Left lobe of liver (tissue), 1 donor: Measurements from ENCODE around the genes NGF and SLC22A15.

GRCh38 chr1:115062347-115063211, 26.7 kb downstream of the TSPAN2 start:
- PRO-cap, result no peak

GRCh38 chr1:115067561-115068052, 21.7 kb downstream of the TSPAN2 start:
- PRO-cap, result no peak

GRCh38 chr1:115085457-115085723, 3.9 kb downstream of the TSPAN2 start:
- PRO-cap, result no peak

DNA sequence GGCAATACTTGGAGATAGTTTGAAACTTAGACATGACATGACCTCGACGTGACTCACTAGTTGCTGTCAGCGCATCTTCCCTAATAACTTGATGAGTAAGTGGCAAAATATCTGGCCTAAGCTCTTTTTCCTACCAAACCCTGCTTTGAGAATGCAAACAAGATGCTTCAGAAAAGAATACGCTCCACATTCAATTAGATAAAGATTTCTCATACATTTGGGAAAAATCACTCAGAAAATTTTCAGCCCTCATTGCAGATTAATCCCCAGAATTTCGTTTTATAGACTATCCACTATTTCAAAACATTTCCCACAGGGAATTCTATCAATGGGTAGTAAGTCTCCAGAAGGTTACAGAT, 79.6 kb upstream of the TSPAN2 start:
- PRO-cap, result no peak

GRCh38 chr1:115336724-115337107, 1.3 kb downstream of the NGF start:
- PRO-cap, result no peak

- PRO-cap, result unidirectional peak, minus-strand start at chr1:115338236
Measured at GRCh38 chr1:115338090-115338868, at the start of gene NGF. NGF (minus strand) TSS chr1:115338249.

GRCh38 chr1:115700858-115701508, 59.2 kb downstream of the VANGL1 start:
- PRO-cap, result no peak

DNA sequence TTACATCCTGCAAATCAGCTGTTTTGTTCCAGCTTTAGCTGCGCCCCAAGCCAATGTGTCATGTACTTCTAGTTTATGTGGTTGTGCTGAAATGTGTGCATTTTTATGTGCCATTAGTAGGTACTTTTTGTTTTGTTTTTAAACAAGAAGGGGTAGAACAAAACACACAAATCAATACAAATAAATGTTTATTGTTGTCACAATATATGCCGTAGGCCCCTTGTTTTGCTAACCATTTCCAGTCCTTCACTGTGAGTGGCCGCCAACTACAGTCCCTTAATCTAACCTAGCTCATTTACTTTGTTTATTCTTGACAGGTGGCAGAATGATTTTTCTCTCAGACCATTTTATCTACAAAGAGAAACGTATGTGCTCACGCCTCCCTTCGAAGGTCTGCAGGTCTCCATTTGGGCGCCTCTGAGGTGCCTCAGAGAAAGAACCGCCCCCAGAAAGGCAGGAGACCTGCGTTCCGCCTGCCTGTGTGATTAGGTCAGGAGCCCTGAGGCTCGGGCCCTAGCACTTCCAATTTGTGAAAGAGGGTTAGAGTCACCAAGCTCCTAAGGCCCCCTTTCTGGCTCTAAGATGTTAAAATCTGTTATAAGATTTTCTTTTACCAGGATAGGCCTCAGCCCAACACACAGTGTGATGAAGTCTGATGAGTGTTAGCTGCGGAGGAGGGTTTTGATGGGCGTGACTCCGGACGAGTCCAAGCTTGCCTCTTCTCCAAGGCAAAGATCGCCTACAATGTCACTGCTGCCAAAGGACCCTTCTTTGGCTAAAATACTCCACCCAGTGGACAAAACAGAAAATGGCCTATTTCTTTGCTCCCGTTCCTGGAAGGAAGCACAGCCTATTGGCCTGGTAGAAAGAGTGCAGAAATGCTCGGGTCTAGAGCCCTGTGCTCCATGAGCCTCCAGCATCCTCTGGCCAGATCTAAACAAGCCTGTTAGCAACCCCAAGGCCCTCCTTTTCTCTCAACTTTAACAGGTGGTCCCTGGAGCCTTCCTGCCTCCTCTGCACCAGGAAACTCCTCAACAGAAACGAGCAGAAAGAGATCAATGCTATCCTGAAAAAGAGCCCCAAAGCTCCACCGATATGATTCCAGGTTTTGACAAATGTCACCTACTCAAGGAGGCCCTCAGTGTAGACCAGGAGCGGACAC, 3.1 kb upstream of the CASQ2 start:
- PRO-cap, result no peak

DNA sequence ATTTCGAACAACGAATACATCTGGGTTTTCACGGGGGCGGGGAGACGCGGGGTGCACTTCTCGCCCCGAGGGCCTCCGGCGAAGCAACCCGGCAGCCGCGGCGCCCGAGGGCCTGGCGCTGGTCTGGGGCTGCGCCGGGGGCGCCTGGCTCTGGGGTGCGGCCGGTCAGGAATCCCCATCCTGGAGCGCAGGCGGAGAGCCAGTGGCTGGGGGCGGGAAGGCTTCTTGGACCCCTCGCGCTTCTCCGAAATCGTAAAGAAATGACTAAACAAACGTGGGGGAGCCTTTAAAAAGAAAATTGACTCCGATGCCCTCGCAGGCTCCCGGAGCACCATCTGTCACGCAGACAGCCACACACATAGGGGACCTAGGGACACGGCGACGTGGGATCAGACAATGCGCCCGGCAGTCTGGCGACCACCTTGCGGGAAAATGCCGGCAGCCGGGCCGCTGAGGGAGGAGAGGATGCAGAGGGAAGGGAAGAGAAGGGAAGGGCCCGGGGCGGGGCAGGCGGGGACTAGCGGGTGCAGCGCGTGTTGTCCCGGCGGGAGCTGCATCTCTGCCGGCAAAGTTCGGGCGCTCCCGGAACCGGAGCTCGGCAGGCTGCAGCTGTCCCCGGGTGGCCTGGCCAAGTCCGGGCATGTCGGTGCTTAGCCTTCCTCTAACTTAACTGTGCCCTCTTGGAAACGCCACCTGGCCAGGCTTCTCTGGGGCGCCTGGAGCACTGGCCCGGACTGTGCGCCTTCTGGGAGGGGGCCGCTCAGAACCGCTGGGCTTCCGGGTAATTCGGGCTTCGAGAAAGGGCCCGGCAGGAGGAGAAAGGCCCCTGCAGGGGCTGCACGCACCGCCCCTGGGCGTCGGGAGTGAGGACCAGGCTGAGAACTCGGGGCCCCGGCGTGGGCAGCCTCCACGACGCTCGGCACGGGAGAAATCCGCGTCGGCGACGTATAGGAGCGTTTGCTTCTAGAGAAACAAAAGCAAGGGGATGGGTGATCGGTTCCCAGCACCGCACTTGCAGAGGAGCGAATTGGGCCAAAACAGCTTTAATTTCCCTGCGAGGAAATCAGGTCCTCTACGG, 1.8 kb downstream of the NHLH2 start:
- PRO-cap, result no peak

DNA sequence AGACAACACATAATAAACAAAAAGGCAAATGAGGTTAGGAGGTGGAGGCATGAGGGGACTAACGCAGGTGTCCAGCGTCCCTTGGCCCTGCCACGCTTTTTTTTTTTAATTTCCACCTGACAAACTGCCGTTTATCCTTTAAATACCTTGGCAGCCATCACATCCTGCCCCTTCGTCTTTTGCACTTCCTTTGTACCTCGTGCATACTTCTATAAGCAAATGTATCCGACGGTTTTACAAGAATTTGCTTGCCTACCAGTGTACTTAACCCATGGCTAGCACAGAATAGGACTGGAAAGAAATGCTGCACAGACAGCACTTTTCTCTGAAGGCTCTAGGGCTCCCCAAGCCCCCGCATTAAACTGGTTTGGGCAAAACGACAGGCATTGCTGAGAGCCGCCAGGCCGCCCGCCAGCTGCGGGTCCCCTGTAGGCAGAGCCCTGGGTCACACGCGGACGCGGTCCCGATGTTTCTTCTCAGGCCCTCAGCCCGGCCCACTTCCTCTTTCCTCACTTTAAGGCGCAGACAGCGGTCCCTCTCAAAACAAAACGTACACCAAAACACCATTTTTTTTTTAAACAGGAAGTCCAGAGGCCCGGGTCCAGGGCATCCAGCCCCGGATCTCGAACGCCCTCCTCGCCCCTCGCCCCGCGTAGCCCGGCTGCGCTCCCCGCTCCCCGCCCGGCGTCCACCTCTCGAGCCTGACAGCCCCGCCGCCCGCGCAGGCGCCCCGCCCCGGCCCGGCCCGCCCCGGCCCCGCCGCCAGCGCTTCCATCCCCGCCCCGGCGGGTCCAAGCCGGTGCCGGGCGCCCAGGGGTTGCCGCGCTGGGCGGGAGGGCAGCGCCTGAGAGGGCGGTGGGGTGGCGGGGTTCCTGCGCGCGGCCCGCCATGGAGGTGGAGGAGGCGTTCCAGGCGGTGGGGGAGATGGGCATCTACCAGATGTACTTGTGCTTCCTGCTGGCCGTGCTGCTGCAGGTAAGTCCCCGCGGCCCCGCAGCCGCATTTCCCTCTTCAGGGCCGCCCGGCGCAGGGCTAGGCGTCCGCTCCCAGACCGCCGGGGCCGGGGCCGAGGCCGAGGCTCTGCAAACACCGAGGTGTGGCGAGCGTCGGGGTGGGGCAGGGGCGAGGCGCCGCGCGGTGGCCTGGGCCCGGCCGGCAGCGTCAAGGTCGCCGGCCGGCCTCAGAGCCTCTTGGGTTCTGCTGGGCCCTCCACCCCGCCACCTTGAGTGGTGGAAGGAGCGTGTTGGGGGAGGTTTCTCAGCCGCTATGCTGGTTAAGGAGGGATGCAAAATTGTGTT, at the start of gene SLC22A15:
SLC22A15 (plus strand) TSS at position 774 of the 1,298 bp plus-strand sequence.
- PRO-cap, result no peak

- PRO-cap, result no peak
Measured at GRCh38 chr1:115977038-115977443, 728 bp downstream of the SLC22A15 start.

- PRO-cap, result no peak
Measured at GRCh38 chr1:116053023-116053819, 58.0 kb upstream of the MAB21L3 start.

- PRO-cap, result unidirectional peak, minus-strand start at chr1:116139130; unidirectional peak, minus-strand start at chr1:116139150
Measured at GRCh38 chr1:116138919-116139372, 27.7 kb downstream of the MAB21L3 start.

- PRO-cap, result no peak
Measured at GRCh38 chr1:116318864-116319489, 54.1 kb upstream of the ATP1A1 start.

GRCh38 chr1:116375984-116377103, 3.3 kb downstream of the ATP1A1 start:
- PRO-cap, result bidirectional peak, plus-strand start at chr1:116376418, minus-strand start at chr1:116376321

GRCh38 chr1:116380845-116381317, 7.8 kb downstream of the ATP1A1 start:
- PRO-cap, result no peak

DNA sequence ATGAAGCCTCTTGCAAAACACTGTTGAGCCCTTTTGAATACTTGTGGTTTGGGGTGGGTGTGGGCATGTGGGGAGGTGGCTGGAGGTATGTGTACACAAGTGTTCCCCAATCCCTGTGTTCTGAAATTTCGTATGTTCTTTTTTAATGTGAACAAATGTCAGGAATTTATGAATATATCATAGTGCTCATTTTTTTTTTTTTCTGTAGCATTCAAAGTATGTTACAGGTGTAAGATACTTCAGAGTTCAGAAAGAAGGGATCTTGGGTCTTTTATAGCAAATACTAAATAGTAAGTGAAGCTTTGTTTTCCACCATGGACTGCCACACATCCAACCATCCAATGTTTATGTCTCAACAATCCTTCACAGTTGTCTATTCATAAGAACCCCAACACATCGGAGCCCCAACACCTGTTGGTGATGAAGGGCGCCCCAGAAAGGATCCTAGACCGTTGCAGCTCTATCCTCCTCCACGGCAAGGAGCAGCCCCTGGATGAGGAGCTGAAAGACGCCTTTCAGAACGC, 20.2 kb downstream of the ATP1A1 start:
- PRO-cap, result no peak

DNA sequence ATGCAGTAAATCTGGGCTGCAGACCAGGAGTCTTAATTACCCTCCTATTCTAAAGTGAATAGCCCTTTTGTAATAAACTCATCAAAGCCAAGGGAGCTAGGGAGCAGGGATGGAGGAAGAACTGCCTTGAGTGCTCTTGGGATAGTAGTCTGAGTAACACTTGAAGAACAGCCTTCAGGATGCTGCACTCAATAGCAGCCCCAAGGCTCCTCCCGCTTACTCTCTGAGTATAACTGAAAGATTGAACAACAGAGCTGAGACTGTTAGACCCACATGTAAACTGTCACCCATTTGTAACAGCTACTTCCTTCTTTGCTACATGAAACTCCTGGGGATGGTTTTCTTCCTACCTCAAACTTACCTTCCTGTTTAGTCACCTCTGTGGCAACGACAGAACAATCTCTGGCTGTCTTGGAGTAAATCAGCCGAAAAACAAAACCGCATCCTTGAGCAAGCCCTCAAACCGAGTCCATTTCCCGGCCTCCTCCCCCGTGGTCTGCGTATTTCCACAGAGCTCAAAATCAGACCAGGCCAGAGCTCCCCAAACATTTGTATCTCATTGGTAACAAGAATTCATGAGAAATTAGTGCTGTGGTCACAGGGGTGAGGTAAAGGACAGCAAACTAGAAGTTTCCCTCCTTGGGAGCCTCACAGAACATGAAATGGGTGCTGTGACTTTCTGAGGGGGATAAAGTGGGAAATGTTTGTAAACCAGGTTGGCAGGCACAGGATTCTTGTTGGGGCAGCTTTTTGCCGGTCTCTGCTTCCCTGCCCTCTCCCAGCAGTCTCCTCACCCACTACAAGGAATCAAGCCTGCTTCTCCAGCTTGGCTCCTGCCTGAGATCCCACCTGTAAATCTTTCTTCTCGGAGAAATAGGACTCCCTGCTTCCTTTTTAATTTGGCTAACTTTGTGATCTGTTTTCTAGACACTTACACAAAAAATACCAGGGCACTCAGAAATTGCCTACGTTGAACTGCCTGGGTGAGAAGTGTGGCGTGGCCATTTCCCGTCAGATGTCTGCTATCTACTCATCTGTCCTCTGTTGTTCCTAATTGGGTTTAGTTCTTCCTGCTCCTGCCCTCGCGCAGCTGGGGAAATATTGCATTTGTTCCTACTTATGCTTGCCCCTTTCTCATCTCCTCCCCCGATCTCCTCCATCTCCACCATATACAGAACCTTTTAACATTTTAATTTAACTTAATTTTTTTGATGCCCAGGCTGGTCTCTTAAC, 55.6 kb downstream of the CD58 start:
- PRO-cap, result no peak

- PRO-cap, result no peak
Measured at GRCh38 chr1:116557999-116558565, 12.7 kb downstream of the CD58 start.

DNA sequence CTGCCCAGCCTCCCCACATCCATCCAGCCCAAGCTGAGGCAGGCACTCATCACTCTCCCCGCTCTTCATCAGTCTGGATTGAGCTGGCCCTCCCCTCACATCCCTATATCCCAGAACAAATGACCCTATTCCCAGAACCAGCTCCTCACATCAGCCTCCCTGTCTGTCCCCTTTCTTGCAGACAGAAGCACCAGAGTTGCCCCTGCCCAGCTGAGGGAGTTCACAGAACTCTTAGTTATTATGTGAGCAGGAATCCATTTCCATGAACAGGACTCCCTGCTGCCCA, 897 bp upstream of the CD58 start:
- PRO-cap, result no peak